ENCODE measurements around the genes ZNF648 and GLUL.

DNA sequence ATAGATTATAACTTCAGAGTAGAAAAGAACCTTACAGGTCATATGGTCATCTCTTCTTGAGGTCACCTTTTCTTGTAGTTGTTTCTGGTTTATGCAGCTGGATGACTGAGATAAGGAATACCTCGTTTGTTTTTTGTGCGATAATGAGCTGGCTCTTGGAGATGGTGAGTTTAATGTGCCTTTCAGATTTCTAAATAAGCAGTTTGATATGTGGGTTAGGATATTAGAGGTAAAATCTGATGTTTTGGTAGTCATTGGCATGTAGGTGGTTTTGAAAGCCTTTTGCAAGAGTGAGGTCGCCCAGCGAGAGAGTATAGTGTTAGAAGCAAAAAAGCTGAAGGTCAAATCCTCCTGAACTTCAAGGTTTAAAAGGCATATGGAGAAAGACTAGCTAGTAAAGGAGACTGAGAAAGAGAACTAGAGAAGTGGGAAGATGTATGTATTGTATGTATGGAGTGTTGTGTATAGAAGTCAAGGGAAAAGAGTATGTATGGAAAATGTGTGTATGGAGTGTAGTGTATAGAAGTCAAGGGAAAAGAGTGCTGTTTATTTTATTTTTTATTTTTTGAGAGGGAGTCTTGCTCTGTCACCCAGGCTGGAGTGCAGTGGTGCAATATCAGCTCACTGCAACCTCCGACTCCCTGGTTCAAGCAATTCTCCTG is 17.5 kb downstream of the CEP350 start:
- PRO-cap, 2 experiments, result no peak in any of the 2 experiments

GRCh38 chr1:179974487-179975066 is 20.0 kb downstream of the CEP350 start:
- PRO-cap, 2 experiments, result no peak in any of the 2 experiments

- PRO-cap, 2 experiments, result no peak in any of the 2 experiments
These were observed 37.3 kb downstream of the CEP350 start for GRCh38 chr1:179991817-179992445.

DNA sequence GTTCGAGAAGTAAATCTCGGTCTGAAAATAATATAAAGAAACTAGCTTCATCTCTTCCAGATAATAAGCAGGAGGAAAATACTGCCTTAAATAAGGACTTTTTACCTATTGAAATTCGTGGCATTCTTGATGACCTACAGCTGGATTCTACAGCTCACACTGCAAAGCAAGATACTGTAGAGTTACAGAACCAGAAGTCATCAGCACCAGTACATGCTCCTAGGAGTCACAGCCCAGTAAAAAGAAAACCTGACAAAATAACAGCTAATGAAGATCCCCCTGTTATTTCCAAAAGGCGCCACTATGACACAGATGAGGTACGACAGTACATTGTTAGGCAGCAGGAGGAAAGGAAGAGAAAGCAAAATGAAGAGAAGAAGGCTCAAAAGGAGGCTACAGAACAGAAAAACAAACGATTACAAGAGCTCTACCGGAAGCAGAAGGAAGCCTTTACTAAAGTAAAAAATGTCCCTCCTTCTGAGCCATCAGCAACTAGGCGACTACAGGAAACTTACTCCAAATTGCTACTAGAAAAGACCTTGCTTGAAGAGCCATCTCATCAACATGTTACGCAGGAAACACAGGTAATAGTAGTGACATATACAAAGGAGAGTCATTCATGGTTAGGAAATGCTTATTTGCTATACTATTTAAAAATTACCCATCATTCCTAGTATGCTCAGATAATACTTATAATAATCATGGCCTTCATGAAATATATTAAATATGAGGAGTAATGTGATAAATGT is 59.5 kb downstream of the CEP350 start:
- PRO-cap, 2 experiments, result no peak in any of the 2 experiments

DNA sequence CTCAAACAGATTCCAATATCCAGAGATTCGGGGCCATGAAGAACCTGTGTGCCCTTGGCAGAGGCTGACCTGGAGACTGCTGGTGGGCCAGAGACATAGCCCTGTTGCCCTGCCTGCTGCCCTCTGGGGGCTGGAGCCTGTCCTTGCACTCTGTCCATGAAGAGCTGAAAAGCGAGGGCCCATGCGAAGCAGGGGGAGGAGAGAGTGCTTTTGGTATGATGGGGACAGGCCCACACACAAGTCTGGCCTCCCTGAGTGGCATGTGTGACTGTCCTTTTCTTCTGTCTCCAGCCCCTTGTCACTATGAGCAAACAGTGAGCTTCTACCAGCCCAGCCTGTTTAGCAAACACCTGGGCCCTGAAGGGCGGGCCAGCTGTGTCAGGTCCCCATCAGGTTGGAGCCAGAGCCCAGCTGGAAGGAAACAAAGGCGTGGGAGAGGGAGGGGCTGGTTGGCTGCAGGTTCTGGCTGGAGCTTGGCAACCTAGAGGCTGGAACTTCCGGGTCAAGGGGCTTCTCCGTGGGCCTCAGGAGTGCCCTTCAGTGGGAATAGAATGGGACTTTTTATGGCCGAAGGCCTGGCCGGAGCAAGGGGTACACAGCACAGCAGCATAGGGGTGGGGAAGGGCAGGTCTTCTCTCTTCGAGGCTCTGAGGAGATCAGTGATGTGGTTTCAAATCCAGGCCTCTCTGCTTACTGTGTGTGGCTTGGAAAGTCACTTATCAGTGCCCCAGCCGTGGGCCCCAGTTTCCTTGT is 14.3 kb downstream of the QSOX1 start:
- PRO-cap, 2 experiments, result no peak in any of the 2 experiments

DNA sequence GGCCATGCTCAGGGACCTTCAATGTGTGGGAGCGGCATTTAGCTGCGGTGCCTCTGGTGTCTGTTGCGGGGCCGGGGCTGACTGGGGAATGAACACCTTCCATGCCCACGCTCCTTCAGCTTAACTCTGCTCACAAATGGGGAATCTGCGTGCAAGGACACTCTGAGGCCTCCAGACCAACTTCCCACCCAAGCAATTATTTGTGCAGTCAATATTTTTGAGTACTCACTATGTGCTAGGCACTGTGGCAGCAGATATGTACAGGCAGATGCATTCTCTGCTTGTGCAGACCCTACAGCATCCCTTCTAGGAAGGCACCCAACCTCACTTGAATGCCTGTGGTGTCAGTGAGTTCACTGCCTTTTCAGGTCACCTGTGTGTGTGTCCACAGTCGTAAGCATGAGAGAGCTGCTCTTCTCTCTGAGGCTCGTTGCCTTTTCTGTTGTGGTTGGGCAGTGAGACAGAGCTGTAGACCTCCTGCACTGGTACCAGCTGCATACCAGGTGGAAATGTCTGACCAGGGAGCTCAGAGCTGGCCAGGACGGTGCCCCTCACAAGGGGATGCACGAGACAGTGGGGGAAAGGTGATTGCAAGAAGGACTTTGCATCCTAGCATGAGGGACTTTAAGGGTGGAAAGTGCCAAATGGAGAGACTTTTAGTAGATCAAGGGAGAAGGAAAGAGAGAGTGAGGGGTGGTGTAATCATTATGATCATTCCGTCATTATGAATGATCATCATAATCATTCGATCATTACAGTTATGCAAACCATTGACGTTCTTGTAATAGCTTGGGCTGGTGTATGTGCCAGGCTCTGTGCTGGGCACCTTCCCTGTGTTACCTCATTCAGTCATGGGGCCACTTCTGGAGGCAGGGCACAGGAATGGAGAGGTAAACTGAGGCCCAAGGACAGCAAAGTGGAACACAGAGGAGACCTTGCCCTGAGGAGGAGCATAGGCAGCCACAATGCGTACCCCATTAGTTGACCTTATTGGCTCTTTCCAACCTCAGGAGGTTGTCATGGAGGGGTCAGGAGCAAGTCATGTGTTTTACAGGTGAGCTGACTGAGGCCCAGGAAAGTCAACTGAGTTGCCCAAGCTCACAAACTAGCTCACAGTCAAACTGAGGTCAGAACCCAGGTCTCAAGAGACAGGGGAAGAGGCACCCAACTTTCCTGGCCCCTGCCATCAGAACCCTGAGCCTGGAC is 29.9 kb downstream of the QSOX1 start:
- PRO-cap, 2 experiments, result no peak in any of the 2 experiments

DNA sequence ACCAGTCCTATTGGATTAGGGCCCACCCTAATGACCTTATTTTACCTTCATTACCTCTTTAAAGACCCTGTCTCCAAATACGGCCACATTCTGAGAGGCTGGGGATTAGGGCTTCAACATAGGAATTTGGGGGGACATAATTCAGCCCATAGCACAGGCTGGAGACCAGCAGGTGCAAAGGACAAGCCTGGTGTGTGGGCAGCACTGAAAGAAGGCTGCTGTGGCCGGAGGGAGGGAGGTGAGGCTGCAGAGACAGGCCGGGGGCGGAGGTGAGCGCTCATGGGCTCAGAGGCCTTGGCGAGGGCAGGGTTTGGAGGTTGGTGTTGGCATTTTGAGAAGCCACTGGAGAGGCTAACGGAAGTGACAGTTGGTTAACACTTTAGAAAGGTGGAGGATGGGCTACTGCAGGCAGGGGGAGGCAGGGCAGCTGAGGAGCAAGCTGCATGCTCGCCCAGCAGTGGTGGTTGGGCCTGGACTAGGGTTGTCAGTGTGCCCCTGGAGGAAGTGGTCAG is 37.4 kb downstream of the QSOX1 start:
- PRO-cap, 2 experiments, result no peak in any of the 2 experiments

- PRO-cap, 2 experiments, result no peak in any of the 2 experiments
These were observed 36.0 kb upstream of the LHX4 start for GRCh38 chr1:180194036-180194431.

- PRO-cap, 2 experiments, result no peak in any of the 2 experiments
These were observed 35.3 kb upstream of the LHX4 start for GRCh38 chr1:180194574-180195315.

GRCh38 chr1:180230463-180230935 is 435 bp downstream of the LHX4 start:
- PRO-cap, 2 experiments, result no peak in any of the 2 experiments

GRCh38 chr1:180234354-180235378 is 4.6 kb downstream of the LHX4 start:
- PRO-cap, 2 experiments, result no peak in any of the 2 experiments

- PRO-cap, 2 experiments, result no peak in any of the 2 experiments
These were observed 44.6 kb upstream of the ACBD6 start for GRCh38 chr1:180547022-180547329.

DNA sequence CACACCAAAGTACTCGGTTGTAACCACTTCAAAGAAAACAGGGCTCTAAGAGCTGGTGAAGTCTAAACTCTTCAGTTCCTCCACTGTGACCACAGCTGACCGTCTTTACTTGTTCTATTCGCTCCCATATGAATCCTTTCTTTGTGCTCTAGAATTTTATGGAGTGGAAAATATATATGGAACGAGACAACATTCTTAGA is 15.6 kb downstream of the IER5 start:
- PRO-cap, 2 experiments, result no peak in any of the 2 experiments

- PRO-cap, 2 experiments, result peak in 2 of 2 experiments; most common plus-strand start chr1:181105625 (in 2)
These were observed 16.9 kb downstream of the IER5 start for GRCh38 chr1:181105504-181105677.

- PRO-cap, 2 experiments, result no peak in any of the 2 experiments
These were observed 51.9 kb downstream of the IER5 start for GRCh38 chr1:181140351-181140875.

DNA sequence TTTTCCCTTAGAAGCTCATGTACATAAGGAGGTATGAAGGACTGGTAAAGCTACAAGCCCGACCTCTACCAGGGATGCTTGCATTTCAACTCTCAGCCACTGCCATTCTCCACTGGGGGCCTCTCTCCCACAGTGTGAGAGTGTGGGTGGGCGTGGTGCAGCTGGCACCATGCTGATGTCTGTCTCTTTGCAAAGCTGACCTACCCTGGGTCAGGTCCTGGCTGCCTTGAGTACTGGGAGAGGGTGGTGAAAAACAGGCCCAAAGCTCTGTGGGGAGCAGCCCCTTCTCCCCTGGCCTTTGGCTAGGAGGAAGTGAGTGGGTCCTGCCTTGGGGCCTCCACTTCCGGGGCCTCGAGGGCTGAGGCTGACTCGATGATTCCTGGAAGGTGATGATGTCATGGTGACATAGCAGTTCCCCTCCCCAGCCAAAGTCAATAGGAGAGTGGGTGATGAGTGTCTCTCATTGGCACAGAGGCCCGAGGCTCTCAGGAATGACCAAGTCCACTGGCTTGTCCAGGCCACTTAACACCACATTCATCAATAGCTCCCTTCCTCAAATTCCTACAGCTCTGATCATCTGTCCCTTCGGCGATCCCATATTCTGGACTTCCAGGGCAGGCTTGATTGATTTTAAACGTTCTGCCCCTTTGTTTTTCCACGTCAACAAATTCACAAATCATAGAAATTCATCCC is 53.0 kb downstream of the IER5 start:
- PRO-cap, 2 experiments, result peak in 1 of 2 experiments; most common plus-strand start position 469 of the sequence (in 1); most common minus-strand start position 303 of the sequence (in 1)

DNA sequence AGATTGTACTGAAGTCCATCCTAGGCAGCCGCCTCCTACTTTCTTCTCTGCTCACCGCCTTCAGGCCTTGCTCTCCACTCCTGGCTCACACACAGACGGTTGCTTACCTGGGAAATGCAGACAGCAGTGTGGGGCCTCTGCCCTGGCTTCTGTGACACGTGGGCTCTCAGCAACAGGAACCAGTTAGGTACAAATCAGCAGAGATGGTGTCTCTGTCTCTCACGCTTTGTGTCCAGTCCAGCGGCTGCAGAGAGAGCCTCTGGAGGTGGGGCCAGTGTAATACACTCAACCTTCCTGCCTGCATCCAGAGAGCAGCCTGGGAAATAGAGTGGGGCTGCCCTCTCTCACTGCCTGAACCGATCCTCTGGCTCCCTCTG is at the start of gene ZNF648:
Gene ZNF648, minus strand, starts transcription at position 252 of the 377 bp plus-strand sequence.
- PRO-cap, 2 experiments, result no peak in any of the 2 experiments

GRCh38 chr1:182084903-182085366 is 23.4 kb upstream of the ZNF648 start:
- PRO-cap, 2 experiments, result no peak in any of the 2 experiments

GRCh38 chr1:182129514-182129891 is 68.0 kb upstream of the ZNF648 start:
- PRO-cap, 2 experiments, result no peak in any of the 2 experiments

DNA sequence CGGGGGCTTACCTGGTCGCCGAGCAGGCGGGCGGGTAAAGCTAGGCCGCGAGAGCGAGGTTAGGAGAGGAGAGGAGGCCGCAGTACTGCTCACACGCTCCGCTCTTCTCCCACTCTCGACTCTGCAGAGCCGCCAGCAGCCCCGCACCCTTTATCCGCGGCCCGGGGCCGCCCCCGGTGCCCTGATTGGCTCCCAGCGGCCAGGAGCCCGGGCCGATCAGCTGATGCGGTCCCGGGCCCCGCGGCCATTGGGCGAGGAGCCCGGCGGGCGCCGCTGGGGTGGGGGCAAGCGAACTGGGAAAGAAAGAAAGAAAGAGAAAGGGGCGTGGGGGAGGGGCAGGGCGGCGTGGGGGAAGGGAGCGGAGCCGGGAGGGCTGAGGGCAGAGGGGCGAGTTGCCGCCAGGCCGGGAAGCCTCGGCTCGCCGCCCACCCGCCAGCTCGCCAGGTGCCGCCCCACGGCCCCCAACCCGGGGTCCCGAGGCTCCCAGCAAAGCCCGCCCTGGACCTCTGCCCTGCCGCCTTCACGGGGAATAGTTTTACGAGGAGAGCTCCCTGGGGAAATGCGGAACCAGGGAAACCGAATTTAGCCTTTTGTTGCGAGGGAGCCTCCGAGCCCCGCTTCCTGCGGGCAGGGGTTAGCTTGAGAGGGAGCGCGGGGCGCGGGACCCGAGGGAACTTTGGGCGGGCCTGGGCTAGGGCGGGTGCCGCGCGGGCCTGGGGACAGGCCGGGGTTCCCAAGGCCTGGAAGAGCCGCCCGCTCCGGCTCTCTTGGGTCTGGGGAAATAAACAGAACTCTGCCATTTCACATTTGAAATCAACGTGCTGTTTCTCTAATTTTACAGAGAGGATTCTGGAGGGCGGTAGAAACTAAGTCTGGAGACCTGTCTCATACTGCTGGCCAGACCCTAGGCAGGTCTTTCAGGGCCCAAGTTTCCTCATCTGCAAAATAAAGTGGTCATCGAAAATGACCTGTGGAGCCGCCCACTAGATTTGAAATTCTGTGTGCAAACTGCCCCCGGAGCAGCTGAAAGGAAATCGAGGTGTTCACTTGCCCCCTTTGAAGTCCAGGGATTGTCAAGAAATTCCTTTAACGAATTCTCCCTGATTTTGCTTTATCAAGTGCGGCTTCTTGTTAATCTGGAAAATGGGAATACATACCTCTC is at the start of gene GLUL:
Gene GLUL, minus strand, starts transcription at position 123 of the 1,162 bp plus-strand sequence.
- PRO-cap, 2 experiments, result peak in 2 of 2 experiments; most common plus-strand start position 247 of the sequence (in 1); most common minus-strand start position 123 of the sequence (in 2)

Measured in Metastatic Liver Carcinoma in the Lung (tissue), 2 donors.